ENCODE data around the genes AKR1D1 and LUC7L2.

GRCh38 chr7:135685214-135685659 is 22.9 kb downstream of the STMP1 start:
- PRO-cap, 3 experiments: no peak in any of the 3 experiments
- RAMPAGE, long total RNA, 4 experiments: no peak in any of the 4 experiments
- RRBS: no CpG with 5 or more reads among the region's 4 CpGs

DNA sequence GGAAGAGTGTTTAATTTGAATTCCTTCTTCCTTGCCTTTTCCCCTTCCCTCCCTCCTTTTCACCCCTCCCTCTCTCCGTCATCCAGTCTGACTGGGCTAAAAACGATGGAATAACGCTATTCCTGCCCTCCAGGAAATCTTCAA is 413 bp upstream of the MTPN start:
- PRO-cap, 3 experiments: peak in 2 of 3 experiments; most common plus-strand start position 85 of the sequence (in 2)
- RAMPAGE, long total RNA, 4 experiments: no peak in any of the 4 experiments
- RRBS: no CpG with 5 or more reads among the region's 3 CpGs

DNA sequence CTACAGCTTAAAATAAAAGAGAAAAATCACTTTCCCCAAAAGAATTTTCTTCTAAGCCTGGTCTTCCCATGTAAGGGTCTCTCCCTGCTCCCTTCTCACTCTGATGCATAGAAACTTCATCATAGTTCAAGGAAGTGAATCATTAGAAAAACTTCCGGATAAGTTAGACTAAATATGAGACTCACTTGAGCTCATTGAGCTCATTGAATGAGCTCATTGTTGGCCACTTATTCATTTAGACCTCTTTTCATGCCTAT is 236.3 kb upstream of the PTN start:
- PRO-cap, 3 experiments: no peak in any of the 3 experiments
- RAMPAGE, long total RNA, 4 experiments: no peak in any of the 4 experiments
- RRBS: no CpG with 5 or more reads among the region's 1 CpG

DNA sequence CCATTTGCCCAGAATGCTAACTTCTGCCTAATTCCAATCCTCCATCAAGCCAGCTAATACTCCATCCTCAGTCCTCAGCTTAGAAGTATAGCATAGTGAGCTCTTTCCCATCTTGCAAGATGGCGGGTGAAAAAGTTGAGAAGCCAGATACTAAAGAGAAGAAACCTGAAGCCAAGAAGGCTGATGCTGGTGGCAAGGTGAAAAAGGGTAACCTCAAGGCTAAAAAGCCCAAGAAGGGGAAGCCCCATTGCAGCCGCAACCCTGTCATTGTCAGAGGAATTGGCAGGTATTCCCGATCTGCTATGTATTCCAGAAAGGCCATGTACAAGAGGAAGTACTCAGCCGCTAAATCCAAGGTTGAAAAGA is 124.9 kb downstream of the DGKI start:
- PRO-cap, 3 experiments: no peak in any of the 3 experiments
- RAMPAGE, long total RNA, 4 experiments: no peak in any of the 4 experiments
- RRBS: no CpG with 5 or more reads among the region's 4 CpGs

DNA sequence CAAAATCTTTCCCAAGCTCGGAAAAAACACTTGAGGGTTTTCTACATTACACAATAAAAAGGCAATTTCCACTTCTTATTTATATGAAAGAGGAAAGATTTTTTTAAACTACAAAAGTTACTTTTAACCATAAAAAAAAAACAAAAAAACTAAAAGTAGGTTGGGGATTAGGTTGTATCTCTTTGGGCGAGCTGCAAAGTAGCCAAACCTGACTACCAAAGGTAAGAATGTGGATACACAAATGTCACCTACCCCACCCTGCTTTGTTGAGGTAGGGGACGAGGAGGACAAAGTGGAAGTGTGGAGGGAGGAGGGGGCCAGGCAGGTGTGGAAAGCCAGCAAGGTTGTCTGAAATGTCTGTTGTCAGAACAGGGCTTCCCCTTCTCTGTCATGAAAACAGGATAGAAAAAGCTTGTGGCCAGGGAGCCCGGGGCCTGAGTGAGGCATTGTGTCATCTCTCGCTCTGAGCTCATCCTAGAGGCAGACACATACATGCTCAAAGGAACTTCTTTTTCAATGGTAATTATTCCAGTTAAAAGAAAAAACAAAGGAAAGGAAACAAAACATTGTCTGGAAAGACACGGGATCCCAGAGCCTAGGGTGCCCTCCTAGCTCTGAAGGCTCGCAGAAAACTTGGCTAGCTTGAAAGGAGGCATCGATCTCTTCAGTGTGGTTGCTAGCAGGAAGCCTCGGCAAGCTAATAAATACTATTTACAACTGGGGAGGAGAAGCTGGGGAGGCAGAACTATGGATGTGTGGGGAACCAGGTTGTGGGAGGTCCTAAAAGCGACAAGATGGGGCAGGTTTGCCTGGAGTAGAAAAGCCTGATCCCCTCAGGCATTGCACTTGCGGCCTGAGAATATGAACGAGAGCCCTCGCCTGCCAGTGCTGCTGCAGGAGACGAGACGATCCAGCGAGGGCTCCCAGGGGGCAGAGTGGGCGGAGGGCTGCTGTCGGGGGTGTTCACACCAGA is 32.5 kb upstream of the DGKI start:
- PRO-cap, 3 experiments: no peak in any of the 3 experiments
- RAMPAGE, long total RNA, 4 experiments: no peak in any of the 4 experiments
- RRBS: no CpG with 5 or more reads among the region's 18 CpGs

- PRO-cap, 3 experiments: no peak in any of the 3 experiments
- RAMPAGE, long total RNA, 4 experiments: no peak in any of the 4 experiments
- RRBS: no CpG with 5 or more reads among the region's 7 CpGs
These were observed 58.9 kb upstream of the DGKI start for GRCh38 chr7:137905613-137906152.

DNA sequence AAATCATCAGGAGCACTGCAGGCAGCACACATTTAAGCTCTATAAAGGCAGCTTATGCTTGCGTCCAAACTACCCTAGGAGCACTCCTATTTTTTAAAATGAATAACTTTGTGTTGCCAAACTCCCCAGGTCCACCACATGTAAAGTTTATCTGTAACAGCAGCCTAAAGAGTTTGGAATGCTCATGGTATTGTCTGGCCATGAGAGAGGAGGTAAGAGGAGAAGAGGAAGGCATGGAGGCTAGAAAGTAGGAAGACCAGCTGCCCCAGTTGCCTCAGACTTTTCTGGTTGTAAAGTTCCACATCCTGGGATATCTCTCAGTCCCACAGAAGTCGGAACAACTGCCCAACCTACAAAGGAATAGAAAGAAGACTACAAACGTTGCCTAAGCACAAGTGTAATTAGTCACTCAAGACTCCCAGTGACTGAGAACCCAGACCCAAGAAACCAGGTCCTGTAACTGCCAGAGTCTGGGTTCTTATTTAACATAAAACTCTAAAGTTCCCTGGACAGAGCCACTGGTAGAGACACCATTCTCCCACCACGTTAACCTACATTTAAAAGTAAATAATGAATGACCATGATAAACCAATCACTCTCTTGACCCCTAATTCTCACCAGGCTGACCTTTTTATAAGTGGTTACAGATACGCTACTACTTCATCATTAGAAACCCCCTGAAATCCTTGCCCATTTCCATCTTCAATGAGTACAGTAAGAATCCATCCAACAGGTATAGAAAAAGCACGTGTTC is 47.2 kb downstream of the CREB3L2 start:
- PRO-cap, 3 experiments: no peak in any of the 3 experiments
- RAMPAGE, long total RNA, 4 experiments: no peak in any of the 4 experiments
- RRBS: no CpG with 5 or more reads among the region's 6 CpGs

DNA sequence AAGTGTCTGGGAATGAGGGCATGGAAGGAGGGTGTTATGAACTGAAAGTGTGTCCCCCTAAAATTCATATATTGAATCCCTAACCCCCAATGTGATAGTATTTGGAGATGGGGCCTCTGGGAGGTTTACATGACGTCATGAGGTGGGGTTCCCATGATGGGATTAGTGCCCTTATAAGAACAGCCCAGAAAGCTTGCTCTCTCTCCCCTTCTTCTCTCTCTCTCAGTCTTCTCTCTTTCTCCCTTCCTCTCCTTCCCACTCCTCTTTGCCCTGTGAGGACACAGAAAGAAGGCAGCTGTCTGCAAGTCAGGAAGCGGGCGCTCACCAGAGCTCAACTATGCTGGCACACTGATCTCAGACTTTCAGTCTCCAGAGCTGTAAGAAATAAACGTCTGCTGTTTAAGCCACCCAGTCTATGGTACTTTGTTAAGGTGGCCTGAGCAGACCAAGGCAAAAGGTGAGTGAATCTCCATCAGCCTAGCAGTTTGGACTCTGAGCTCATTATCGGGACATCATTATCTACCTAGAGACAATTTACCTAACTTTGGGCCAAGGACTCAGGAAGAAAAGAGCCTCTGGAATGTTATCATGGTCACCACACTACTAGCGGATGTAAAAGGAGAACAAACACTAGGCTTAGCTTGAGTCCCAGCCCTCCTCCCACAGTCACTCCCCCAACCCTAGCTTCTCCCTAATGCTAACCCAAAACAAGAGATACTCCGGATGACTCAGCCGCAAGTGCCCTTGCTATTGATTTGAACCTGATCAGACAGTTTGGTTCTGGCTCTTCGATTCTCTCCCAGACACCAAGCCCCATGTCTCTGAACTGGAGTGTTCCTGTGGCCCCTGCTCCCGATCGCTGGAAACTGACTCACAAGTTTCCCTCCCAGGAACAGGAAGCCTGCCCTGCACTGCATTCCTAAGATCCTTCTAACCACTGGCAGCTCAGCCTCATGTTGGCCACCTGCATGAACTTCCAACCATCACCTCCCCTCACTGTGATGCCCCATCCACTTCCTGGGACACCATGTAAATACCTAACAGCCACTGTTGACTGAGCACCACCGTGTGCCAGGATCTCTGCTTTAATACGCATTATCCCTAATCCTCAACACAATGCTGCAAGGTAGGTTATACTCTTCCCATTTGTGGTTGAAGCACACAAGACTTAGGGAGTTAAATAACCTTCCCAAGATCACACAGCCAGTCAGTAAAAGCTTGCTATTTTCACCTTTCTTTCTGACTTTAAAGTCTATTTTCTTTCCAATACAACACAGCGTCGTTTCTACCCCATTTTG is 34.6 kb downstream of the CREB3L2 start:
- PRO-cap, 3 experiments: no peak in any of the 3 experiments
- RAMPAGE, long total RNA, 4 experiments: start-site peak on the minus strand in 1 of 4 experiments, centred at position 435 of the sequence, 5 reads per replicate
- RRBS: no CpG with 5 or more reads among the region's 15 CpGs

DNA sequence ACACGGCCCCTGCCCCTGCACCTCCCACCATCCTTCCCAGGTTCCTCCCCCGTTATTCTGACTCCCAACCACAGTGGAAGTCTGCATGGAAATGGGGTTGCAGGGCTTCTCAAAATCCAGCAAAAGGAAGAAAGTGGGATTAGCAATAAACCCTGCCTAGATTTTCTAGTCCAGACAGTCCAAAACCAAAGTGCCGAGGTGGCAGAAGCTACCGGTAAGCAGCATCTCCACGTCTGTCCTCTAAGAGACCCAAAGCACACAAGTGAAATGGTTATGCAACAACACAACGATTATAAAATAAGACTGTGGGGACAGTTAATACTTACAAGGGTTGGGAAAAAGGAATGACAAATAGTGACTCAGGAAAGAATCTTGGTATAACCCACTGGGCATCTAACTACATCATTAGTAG is 24.8 kb downstream of the CREB3L2 start:
- PRO-cap, 3 experiments: peak in 1 of 3 experiments; most common minus-strand start position 264 of the sequence (in 1)
- RAMPAGE, long total RNA, 4 experiments: no peak in any of the 4 experiments
- RRBS: no CpG with 5 or more reads among the region's 6 CpGs

- PRO-cap, 3 experiments: no peak in any of the 3 experiments
- RAMPAGE, long total RNA, 4 experiments: no peak in any of the 4 experiments
- RRBS: no CpG with 5 or more reads among the region's 6 CpGs
These were observed 11.6 kb downstream of the CREB3L2 start for GRCh38 chr7:137990232-137990766.

- PRO-cap, 3 experiments: peak in 2 of 3 experiments; most common plus-strand start chr7:138002426 (in 1)
- RAMPAGE, long total RNA, 4 experiments: no peak in any of the 4 experiments
- RRBS: under 1% methylated on average over 5 of the region's 22 CpGs
These were observed 420 bp upstream of the CREB3L2 start for GRCh38 chr7:138002221-138002791.

- PRO-cap, 3 experiments: no peak in any of the 3 experiments
- RAMPAGE, long total RNA, 4 experiments: no peak in any of the 4 experiments
- RRBS: no CpG with 5 or more reads among the region's 3 CpGs
These were observed at the start of gene AKR1D1 for GRCh38 chr7:138075803-138076563. Gene AKR1D1 (plus strand): TSS chr7:138076459.

- PRO-cap, 3 experiments: no peak in any of the 3 experiments
- RAMPAGE, long total RNA, 4 experiments: no peak in any of the 4 experiments
- RRBS: no CpG with 5 or more reads among the region's 2 CpGs
These were observed 49.3 kb downstream of the AKR1D1 start for GRCh38 chr7:138125597-138125982.

DNA sequence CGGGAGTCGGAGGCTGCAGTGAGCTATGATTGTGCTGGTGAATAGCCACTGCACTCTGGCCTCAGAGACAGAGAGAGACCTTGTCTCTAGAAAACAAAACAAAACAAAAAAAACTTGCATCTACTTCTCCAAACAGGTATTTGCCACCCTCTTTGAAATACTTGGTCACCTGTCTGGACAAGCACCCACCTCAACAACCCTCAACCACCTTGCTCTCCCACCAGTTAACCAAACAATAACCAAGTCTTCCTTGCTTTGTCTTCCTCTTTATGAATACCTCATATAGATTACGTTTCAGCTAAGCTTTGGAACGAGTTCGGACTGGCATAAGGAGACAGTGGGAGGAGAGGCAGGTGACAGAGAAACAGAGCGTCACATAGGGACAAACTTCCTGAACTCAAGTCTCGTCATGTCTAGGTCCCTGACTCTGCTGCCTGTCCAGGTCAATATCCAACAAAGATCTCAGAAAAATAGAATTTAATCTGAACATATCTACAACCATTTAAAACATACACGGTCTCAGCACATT is 26.1 kb upstream of the SVOPL start:
- PRO-cap, 3 experiments: no peak in any of the 3 experiments
- RAMPAGE, long total RNA, 4 experiments: no peak in any of the 4 experiments
- RRBS: no CpG with 5 or more reads among the region's 8 CpGs

DNA sequence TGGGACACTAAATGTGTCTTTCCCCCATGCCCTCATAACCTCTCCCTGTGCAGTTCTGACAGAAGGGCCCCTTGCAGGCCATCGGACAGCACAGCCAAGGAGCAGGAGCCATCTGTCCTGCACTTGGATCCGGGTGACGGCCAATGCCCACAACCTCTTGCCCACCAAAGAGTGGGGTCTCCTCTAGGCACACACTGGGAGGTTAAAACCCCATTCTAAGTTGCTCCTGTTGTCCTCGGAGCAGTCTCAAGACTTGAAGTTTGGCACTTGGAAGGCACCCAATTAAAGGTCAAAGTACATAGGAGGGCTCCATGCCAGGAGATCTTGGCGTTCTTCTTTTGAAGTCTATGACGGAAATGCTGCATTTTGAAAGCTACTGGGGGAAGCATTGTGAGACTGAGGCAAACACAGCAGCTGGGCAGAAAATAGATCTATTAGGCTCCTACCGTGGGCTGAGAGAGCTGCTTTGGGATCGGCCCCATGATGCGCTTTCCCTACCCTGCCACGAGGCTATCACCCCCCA is 20.2 kb downstream of the KIAA1549 start:
- PRO-cap, 3 experiments: peak in 1 of 3 experiments; most common plus-strand start position 434 of the sequence (in 1)
- RAMPAGE, long total RNA, 4 experiments: no peak in any of the 4 experiments
- RRBS: no CpG with 5 or more reads among the region's 10 CpGs

- PRO-cap, 3 experiments: no peak in any of the 3 experiments
- RAMPAGE, long total RNA, 4 experiments: no peak in any of the 4 experiments
- RRBS: no CpG with 5 or more reads among the region's 10 CpGs
These were observed 23.0 kb upstream of the ZC3HAV1L start for GRCh38 chr7:139058635-139059370.

DNA sequence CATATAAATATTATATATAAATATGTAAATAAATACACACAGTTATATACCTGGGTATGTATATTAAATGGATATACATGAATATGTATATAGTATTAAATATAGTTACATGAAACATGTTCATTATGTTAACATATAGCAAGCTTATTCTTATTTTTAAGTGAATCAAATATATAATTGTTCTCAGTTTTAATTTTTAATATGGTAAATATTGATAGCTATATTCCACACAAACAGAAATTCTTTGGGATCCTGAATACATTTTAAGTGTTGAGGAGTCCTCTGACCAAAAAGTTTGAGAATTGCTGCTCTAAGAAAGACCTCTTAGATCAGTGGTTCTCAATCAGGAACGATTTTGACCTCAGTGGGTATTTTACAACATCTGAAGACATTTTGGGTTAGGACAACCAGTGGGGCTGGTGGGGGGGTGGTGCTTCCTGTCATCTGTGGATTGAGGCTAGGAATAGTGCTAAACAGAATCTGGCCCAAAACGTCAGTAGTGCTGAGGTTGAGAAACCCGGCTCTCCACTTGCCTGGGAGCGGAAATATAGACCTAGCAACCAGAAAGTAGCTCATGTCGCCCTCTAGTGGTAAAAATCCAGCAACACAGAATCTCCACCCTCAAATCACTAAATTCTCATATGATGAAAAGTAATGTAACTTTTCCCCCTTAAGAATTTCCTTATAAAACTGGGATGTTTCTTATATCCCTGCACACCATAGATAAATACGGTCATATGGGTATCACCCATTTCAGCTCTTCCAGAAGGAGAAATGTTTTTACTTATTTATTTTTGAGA is 34.7 kb downstream of the ZC3HAV1 start:
- PRO-cap, 3 experiments: no peak in any of the 3 experiments
- RAMPAGE, long total RNA, 4 experiments: no peak in any of the 4 experiments
- RRBS: no CpG with 5 or more reads among the region's 6 CpGs

GRCh38 chr7:139093333-139094476 is 15.8 kb downstream of the ZC3HAV1 start:
- PRO-cap, 3 experiments: no peak in any of the 3 experiments
- RAMPAGE, long total RNA, 4 experiments: no peak in any of the 4 experiments
- RRBS: no CpG with 5 or more reads among the region's 19 CpGs

DNA sequence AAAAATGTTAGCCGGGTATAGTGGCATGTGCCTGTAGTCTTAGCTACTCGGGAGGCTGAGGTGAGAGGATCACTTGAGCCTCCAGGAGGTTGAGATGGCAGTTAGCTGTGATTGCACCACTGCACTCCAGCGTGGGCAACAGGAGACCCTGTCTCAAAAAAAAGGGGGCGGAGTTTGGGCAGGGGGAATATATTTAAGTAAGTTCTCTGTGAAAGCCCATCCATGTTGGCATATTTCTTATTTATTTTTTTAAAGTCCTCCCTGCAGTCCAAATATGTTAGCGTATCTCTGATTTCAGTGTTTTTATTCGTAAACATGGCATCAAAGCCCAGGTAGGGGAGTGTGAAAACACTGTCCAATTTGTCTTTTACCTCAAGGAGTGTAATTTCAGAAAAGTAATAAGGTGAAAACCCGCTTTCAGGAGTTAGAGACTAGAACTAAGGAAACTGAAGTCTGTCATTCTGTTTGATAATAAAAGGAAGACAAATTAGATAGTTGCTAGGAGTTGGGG is 49.0 kb upstream of the FMC1 start:
- PRO-cap, 3 experiments: no peak in any of the 3 experiments
- RAMPAGE, long total RNA, 4 experiments: no peak in any of the 4 experiments
- RRBS: no CpG with 5 or more reads among the region's 7 CpGs

GRCh38 chr7:139359565-139360672 is at the start of gene LUC7L2:
Gene LUC7L2 (plus strand): TSS chr7:139359894.
- PRO-cap, 3 experiments: peak in 3 of 3 experiments; most common plus-strand start chr7:139360581 (in 3); most common minus-strand start chr7:139359674 (in 1)
- RAMPAGE, long total RNA, 4 experiments: start-site peak on the plus strand in 4 of 4 experiments, at chr7:139359875-139360002 at its widest, 60 to 1,023 reads per replicate; start-site peak on the minus strand in 1 of 4 experiments, at chr7:139360180-139360216 at its widest, 8 reads per replicate
- RRBS: under 1% methylated on average over 31 of the region's 112 CpGs

Measured in adrenal gland (tissue), 7 donors.